ENCODE measurements around a stretch of chr16.

DNA sequence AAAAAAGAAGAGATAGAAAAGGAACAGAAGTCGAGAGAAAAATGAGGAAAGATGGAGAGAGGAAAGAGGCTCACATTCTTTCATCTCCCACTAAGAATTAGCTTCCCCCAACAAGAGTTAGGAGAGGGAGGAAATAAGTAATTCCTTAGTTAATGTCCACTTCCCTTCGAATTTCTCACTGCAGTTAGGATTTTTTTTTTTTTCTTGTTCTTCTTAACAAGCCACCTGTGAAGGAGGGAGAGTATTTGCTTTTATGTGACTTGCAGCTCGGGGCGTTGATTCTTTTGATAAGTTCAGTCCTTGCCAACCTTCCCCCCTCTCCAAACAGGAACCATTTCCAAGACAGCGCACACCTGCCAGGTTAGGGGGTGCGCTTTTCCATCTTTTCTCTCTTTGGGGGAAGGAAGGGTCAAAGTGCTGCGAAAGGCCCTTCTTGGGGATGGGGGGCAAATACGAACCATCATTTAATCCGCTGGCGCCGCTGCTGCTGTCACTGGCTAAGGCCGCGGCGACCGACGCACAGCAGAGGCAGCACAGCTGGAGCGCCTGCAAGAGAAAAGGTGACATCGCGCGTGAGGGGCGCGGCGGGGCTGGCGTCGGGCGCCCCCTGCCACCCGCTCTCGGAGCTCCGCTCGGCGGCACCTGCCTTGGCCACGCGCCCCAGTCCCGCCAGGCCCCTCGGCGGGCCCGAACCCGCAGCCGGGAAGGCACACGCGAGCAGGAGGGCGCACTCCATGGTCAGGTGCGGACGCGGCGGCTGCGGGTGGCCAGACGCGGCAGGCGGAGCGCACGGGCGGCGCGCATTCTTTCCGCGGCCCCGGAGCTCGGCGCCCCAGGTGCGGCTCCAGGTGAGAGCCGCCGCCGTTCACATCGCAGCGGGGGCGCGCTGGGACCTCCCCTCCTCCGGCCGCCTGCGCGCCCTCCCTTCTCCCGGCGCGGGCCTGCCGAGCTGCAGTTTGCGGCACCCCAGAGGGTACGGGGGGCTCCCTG is 579 bp downstream of the ADAMTS18 start:
- PRO-cap, result no peak
- RAMPAGE, long total RNA, 3 experiments, result no peak in any of the 3 experiments

DNA sequence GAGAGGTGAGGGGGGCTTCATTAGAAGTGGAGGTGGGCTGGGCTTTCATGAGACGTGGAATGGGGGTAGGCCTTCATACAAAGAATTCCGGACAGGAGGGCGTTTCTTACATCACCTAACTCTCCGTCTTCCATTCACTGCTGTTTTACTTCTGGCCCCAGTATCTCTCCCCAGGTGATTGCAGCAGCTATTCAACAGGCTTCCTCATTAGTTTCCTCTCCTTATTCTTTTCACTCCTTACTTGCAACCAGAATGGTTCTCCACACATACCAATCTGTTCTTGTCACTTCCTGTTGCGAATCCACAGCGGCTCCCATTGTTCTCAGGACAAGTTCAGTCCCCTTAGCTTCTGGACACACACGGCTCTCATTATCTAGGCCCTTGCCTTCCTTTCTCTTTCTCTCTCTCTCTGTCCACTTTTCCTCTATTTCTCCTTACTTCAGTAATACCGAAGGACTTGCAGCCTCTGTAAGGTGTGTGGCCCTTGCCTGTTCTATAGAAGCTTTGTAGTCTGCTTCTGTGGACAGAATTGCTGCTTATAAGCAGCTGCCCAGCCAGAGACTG is 45.5 kb downstream of the VAT1L start:
- PRO-cap, result no peak
- RAMPAGE, long total RNA, 3 experiments, result no peak in any of the 3 experiments

DNA sequence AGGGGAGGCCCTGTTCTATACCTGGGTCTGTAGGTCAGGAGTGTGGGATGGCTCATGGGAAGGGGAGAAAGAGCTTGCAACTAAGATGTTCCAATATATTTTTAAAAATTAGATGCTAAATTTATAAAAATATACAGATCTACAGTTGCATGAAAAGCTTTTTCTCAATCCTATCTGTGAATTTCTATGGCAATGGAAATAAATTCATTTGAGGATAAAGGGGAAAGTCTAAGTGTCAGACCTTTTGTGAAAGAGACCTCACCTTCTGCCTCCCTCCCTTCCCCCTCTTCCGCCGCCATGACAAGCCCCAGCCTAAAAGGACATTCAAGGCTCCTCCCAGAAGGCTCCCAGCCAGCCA is 19.6 kb upstream of the CLEC3A start:
- PRO-cap, result no peak
- RAMPAGE, long total RNA, 3 experiments, result no peak in any of the 3 experiments

DNA sequence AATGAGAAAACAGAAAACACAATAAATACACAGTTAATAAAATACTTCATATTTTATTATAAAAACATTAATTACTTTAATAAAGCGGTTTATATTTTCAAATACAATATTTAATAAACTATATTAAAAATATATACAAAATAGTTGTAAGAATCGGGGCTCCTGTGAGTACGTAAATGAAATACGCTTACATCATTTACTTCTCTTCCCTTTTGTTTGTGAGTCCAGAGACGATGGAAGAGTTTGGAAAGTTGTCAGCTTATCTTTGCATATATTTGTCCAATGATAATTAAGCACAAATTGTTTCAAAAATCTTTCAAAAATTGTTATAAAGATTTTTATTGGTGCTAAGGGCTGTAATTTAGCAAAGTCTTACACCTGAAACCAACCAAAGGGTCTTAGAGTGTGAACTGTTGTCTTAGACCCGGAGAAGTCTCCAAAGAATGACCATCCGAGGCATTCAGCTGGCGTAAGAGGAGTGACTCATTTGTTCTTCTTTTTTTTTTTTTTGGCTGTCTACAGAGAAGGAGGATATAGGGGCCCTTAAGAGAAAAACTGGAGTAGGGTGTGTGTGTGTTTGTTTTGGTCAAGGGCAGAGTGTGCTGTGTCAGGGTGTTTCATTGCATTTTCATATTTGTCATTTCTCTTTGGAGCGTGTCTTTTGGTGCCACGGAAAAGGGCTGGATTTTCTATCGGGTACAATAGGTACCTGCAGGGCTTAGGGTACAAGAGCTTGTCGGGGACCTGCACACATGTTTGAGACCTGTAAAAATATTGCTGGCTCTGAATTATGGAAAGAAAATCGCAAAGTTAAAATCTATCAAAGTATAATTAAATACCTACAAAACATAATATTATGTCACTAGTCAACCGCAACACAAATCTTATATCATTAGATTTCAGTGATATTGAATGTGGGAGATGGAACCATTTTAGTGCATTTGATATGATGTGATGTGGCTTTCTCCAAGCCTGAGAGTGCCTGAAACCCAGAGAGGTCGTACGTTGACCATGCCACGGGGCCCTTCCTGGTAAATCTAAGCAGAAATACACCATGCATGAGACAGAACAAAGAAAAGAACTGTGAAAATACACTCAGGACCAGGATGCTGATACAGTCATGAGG is 508.1 kb downstream of the WWOX start:
- PRO-cap, result no peak
- RAMPAGE, long total RNA, 3 experiments, result no peak in any of the 3 experiments

DNA sequence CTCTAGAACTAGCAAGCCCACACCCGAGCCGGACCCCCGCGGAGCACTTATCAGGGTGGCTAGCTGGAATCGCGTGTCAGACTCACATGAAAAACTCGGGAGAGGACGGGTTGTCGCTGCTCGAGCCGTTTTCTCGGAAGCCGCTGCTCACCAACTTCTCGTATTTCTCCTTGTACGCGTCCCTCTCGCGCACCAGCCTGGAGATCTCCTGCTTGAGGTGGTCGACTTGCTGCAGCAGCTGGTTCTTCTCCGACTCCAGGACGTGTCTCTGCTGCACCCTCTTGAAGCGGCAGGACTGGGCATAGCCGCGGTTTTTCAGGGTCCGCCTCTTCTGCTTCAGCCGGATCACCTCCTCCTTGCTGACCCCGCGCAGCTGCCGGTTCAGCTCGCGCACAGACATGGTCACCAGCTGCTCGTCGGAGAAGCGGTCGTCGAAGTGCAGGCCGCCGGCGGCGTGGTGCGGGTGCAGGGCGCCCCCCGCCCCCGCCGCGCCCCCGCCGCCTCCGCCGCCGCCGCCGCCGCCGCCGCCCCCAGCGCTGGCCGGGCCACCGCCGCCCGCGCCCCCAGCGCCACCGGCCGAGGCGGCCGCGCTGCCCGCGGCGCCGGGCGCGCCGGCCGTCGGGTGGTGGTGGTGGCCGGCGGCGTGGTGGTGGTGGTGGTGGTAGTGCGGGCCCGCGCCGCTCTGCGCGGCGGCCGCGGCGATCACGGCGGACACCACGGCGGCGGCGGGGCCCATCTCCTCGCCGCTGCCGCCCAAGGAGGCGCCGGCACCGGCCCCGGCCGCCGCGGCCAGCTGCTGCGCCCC is 1.6 kb downstream of the MAF start:
- PRO-cap, result bidirectional peak, plus-strand start at position 192 of the sequence, minus-strand start at position 49 of the sequence; bidirectional peak, plus-strand start at position 384 of the sequence, minus-strand start at position 270 of the sequence
- RAMPAGE, long total RNA, 3 experiments, result start-site peak on the minus strand in 1 of 3 experiments, centred at position 247 of the sequence, 6 reads per replicate

DNA sequence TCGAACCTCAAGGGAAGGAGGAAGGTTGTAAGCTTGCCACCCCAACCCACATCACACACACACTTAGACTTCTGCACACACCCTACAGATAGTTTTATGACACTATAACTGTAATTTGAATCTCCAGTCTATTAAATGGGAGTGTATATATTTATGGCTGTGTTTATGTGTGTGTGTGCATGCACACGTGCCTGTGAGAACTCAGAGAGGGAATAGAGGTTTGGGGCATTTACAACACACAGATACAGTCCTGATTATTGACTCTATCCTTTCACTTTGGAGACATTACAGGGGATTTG is 171.5 kb upstream of the MAF start:
- PRO-cap, result no peak
- RAMPAGE, long total RNA, 3 experiments, result no peak in any of the 3 experiments

DNA sequence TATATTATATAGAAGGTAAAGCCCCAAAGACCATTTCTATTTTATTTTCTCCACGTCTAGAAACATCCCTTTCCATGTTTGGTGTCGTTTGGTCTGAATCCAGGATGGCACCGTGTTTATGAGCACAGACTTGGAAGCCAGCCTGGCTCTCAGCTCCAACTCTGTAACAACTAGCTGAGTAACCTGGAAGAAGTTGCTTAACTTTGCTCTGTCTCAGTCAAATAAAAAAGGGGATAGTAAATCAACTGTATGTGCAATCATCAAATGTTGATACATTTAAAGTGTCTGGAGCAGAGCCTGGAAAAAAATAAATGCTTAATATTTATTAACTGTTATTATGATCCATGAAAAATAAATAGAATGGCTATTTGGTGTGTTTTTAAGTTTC is 249.8 kb upstream of the MAF start:
- PRO-cap, result no peak
- RAMPAGE, long total RNA, 3 experiments, result no peak in any of the 3 experiments

DNA sequence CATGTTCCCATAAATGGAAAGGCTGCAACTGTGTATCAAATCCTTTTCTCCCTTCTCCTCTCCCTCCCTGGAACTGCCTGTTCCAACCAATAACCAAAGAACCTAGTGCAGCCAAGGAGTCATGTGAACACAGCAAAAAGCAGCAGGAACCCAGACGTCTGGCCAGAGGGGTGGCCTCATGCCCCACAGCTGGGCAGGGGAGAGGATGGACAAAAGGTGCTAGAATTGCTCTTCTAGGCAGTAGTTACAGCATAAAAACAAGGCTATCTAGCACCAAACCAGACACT is 423.2 kb upstream of the MAF start:
- PRO-cap, result no peak
- RAMPAGE, long total RNA, 3 experiments, result no peak in any of the 3 experiments

DNA sequence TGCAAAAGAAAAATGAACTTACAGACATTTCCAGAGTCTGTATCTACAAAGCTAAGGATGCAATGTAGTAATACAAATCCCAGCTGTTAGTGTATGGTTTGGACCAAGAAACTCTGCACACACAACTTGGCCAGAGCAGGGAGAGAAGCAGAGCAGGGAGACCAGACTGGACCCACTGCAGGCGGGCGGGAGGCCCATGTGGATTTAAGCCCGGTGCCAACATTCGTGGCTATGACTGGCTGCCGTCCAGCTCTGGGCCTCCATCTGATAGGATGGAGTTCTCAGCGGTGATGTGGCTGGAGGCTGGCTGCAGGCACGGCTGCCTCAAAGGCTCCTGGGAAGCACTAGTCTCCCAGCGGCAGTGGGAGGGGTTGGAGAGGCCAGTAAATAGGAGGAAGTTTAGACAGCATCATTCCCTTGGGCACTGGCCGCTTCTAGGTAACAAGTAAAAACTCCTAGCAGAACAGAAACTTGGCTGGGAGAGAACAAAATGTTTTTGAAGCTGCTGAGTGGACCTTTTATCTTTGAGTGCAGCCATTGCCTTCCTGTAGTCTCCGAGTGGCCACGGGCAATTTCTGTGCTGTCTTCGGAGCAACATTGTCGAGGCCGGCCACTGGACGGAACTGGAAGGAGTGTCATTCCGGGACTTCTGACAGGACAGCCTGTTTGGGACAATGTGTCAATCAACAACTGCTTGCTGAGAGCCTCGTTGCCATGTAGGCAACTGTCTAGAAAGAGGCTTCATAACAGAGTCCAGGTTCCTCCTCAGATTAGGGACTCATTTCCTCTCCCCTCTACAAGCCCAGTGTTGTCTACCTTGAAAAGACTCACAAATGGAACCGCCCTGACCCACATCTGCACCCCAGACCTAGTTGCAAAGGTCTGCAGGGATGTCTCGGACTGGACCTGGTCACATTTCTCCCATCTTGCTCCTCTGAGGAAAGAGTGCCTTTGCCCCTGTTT is 96.0 kb upstream of the CDYL2 start:
- PRO-cap, result no peak
- RAMPAGE, long total RNA, 3 experiments, result no peak in any of the 3 experiments

DNA sequence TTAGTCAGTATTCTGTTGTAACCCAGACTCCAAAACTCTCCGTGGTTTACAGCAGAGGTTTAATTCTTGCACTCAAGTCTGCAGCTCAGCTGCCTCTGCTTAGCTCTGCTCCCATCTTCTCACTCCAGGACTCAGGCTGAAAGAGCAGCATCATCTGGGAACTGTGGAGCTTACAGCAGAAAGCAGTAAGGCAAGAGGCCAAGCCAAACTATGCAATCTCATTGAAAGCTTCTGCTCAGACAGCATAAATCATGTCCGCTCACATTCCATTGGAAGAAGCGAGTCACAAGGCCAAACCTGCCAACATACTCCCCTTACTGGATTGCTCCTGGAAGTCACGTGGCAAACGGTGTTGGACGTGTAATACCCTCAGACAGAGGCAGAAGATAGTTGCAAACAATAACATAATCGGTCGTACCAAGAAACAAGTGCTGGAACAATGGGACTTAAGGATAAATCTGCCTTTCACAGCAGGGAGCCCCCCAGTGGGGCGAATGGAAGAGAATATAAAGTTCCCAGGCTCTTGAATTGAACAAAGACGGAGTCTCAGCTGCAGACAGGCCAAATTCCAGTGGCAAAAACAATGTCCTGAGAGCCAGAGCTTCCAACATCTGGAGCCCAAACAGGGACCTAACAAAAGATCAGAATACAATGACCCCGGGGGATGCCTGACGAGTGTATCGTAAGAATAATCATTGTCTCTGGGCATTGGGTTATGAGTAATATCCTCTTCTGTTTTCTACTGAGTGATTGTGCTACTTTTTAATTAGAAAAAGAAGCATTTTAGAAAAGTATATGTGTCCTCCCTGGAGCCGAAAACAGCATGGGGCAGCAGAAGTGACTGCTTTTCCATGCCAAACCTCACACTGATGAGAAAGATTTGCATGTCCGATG is 68.5 kb downstream of the CMC2 start:
- PRO-cap, result no peak
- RAMPAGE, long total RNA, 3 experiments, result no peak in any of the 3 experiments

DNA sequence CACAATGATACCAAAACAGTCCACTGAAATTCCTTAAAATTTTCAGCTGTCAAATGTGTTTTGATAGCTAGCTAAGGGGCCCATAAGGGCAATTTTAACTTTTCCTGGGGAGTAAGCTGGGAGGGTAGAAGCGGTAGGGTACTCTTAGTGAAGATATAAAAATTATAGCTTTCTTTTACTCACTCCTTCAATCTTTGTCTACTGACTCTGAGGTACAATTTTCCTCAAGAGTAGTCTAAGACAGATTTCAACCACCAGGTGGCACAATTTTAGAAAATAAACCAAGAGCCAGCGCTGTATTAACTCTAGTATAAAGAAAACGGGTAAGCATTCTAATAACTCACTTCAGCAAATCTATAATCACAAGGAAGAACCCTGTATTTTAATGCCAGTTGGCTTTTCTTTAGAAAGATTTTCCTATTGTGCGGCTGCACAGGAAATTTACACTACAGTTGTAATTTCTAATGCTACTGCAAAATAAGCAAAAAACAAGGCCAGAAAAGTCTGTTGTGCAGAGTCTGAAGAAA is 2.1 kb downstream of the CMC2 start:
- PRO-cap, result no peak
- RAMPAGE, long total RNA, 3 experiments, result no peak in any of the 3 experiments

GRCh38 chr16:81383735-81384788 is 60.5 kb upstream of the CMIP start:
- PRO-cap, result no peak
- RAMPAGE, long total RNA, 3 experiments, result no peak in any of the 3 experiments

GRCh38 chr16:81405697-81406197 is 38.9 kb upstream of the CMIP start:
- PRO-cap, result no peak
- RAMPAGE, long total RNA, 3 experiments, result no peak in any of the 3 experiments

- PRO-cap, result no peak
- RAMPAGE, long total RNA, 3 experiments, result no peak in any of the 3 experiments
These were observed 12.7 kb upstream of the CMIP start for GRCh38 chr16:81431770-81432516.

DNA sequence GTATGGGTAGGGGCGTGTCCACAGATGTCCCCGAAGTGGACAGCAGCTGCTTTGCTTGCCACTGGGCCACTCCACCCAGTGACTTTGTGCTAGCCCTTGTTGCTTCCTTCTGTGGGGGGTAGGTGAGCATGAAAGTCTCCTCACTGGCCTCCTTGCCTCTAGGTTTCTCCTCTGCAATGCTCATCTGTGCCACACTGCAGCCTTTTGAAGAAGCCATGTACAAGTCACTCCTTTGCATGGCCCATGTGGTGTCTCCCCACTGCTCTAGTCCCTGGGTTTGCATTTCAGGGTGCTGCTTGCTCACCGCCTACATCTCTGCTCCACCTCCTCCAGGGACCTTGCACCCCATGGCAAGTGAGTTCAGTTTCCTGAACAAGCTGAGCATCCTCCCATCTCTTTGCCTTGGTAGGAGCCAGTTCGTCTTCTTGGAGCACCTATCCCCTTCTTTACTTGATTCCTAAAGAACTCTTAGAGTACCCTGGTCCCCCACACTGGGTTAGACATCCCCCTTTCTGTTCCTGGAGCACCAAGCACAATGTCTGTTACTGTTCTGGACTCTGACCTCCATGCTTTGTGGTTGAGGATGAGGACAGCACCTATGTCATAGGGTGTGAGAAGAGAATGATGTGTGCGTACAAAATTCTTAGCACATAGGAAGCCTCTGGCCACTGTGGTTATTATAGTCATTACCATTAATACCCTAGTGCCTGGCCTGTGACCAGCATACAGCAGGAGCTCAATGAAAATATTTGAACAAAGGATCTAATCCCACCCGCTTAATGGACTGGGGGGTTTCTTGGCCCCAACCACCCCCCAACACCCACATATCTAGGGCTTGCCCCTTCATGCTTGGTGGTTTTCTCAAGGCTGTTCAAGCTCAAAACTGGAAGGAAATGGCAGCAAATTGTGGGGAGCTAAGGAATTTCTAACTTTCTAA is 1.8 kb upstream of the CMIP start:
- PRO-cap, result no peak
- RAMPAGE, long total RNA, 3 experiments, result no peak in any of the 3 experiments

GRCh38 chr16:81499313-81500447 is 55.1 kb downstream of the CMIP start:
- PRO-cap, result no peak
- RAMPAGE, long total RNA, 3 experiments, result no peak in any of the 3 experiments

GRCh38 chr16:81520999-81521975 is 76.7 kb downstream of the CMIP start:
- PRO-cap, result no peak
- RAMPAGE, long total RNA, 3 experiments, result no peak in any of the 3 experiments

DNA sequence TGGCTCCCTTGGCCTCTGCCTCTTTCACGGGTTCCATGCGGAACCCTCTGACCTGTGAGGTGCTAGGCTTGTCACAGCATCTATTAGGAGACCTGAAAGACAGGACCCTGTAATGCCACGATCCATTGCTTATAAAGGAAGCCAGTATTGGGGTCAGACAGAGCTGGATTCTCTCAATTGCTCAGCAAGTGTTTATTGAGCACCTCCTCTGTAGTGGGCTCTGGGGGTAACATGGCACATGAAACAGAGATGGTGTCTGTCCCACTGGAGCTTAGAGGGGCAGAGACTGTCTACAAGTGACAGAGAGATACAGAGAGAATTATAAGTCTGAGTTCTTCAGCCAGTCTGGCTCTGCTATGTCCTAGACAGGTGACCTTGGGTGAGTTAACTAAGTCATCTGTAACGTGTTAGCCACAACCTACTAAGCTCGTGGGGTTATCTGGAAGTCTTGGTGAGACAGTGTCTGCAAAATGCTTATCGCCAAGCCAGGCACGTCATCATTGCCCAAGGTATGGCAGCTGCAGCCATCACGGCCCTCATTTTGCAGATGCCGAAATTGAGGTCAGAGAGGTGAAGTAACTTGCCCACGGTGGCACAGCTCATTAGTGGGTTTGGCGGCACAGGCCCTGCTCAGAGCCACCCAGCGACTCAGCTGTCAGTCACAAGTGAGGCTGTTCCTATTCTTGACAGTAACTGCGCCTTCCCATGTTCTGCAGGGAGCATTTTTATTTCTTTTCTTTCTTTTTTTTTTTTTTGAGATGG is 79.6 kb downstream of the CMIP start:
- PRO-cap, result no peak
- RAMPAGE, long total RNA, 3 experiments, result no peak in any of the 3 experiments

DNA sequence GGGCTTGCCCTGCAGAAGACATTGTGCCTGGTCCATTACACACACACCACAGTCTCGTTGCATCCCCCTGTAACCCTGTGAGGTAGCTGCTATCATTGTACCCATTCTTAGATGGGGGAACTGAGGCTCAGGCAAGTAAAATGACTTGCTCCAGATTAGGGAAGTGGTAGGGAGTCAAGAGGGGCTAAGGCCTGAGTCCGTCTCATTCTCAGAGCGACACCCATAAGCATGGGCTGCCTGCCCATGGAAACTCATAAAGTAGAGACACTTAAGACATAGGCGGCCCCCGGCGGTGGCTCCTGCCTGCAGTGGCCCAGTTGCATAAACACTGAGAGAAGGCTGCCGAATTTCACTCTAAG is 93.4 kb downstream of the CMIP start:
- PRO-cap, result no peak
- RAMPAGE, long total RNA, 3 experiments, result no peak in any of the 3 experiments

DNA sequence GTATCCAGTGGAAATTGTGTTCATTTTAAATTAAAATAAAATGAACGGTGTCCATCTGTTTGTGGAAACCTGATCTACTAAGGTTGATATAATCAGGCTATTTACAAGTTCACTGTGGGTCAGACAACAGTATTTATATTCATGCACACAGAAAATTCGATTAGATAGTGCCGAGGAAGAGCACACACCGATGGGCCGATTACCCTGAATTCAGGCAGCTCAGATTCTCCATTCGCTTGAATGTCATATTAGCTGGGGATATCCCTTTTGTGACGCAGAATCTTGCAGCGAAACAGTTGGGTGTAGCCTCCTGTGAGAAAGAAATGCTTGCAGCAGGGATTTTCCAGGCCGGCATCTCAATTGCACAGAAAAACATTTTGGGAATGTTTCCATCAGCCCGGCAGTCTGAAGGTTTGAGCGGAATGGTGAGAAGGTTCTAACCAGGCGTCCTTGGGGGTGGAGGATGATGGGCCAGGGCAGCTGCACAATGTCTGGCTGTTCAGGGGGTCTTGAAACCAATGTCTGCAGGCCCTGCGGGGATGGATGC is 94.3 kb downstream of the CMIP start:
- PRO-cap, result no peak
- RAMPAGE, long total RNA, 3 experiments, result no peak in any of the 3 experiments

All from gastrocnemius medialis (tissue), 3 donors.